Aortic smooth muscle cell (primary cell): ENCODE measurements around a stretch of chr5.

GRCh38 chr5:14204473-14205404 lies 61.6 kb downstream of the TRIO start:
- RRBS = no CpG with 5 or more reads among the region's 11 CpGs

GRCh38 chr5:14206463-14206992 lies 63.4 kb downstream of the TRIO start:
- RRBS = no CpG with 5 or more reads among the region's 8 CpGs

DNA sequence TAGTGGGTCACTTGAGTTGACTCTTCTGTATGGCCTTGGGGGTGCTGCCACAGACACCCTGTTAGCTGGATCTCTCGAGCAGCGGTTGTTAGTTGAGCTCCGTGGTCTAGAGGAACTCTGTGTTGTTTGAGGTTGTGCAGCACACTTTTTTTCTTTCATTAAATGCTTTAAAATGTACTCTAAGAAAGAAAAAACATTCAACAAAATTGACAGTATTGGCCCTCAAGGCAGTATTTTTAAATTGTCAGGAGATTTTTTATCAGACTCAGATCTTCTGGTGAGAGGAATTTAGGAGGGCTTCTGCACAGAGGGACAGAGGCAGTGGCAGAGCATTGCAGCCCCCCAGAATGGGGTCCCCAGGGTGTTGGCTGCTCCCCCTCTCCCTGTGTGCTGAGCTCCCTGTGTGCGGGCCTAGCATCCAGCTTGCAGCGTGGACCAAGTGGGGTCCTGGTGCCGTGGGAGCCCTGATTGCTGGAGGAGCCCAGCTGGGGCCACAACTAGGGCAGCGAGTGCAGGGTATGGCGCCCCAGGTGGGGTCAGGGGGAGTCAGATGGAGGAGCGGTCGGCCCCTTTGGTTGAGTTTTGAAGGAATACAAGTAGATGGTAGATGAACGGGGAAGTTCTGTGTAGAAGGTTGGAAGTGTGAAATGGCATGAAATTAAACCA lies 66.6 kb downstream of the TRIO start:
- RRBS = no CpG with 5 or more reads among the region's 11 CpGs

GRCh38 chr5:14246315-14246954 lies 103.3 kb downstream of the TRIO start:
- RRBS = no CpG with 5 or more reads among the region's 7 CpGs

GRCh38 chr5:14268052-14268670 lies 125.0 kb downstream of the TRIO start:
- RRBS = no CpG with 5 or more reads among the region's 5 CpGs

GRCh38 chr5:14336255-14337040 lies 193.3 kb downstream of the TRIO start:
- RRBS = no CpG with 5 or more reads among the region's 15 CpGs

GRCh38 chr5:14357817-14358390 lies 214.8 kb downstream of the TRIO start:
- RRBS = 52% methylated on average over 3 of the region's 24 CpGs

DNA sequence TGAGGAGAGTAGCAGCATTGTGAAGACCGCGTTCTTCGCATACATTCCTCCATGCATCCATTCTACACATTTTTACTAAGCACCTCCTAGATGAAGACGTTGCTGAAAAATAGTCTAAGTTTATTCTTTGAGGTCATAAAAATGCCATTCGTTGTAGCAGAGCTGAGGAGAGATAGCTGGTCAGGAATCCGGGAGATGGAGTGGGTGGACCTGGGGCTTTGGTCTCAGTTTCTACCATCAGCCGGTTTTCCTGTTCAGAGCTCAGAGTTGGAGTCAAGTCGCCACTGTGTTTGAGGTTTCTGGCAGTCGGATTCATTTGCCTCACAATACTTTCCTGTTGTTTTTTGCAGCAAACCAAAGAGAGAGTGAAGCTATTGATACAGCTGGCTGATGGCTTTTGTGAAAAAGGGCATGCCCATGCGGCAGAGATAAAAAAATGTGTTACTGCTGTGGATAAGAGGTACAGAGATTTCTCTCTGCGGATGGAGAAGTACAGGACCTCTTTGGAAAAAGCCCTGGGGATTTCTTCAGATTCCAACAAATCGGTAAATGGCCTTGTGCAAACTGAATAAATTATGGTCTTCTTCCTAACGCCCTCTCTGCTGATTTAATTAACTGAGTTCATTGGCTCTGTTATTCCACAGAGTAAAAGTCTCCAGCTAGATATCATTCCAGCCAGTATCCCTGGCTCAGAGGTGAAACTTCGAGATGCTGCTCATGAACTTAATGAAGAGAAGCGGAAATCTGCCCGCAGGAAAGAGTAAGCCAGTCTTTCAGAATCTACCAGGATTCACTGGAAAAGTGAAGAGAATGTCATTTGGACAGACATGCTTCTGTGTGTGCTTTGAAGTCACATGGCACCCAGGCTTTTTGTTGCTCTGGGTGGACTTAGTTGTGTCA lies 194.3 kb upstream of the OTULINL start:
- RRBS = no CpG with 5 or more reads among the region's 16 CpGs

GRCh38 chr5:14407852-14408309 lies 173.7 kb upstream of the OTULINL start:
- RRBS = no CpG with 5 or more reads among the region's 5 CpGs

DNA sequence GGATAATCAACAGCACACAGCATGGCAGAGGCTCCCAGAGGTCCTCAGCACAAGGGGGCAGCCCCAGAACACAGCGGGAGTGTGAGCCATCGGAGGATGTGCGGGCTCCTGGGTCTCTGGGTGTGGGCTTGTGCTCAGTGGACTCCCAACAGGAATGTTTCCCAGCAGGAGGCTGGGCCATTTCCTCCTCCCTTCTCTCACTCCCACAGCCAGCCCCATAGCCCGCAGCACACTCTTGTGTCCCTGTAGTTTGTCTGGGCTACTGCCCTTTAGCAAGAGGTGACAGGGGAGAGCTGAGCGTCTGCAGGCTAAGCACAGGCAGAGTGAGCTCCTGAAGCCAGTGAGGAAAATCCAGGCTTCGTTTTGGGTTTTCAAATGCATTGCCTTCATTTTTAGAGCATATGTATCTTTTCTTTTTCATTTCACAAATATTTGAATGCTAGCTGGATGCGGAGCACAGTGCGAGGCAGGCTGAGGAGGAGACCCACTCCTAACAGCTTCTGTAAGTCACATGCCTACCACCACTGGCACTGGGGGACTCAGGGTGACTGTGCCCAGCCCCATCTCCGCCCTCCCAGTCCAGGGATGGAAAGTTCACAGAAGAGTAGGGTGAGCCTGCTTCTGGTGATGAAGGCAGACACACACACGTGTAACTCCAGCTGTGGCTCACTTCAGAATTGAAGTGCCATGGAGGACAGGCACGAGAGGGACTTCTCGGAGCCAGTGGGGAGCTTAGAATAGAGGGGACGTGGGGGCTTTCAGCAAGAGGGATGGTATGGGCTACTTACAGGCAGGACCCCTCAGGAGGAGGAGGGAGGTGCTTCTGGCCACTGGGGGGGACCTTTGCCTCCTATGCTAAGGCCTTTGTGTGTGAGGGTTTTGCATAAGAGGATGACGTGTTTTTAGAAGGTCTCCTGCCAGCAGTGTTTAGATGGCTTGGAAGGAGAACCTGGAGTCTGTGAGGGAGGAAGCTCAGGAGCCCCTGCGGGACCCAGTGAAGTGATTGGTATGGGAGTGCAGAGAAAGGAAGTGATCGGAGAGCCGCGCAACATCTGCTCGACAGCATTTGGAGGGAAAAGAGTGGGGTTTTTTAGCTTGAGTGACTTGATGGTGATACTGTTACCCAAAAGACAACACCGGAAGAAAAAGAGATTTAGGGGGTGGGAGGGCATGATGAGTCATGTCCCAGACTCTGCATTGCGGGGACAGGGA lies 163.8 kb upstream of the OTULINL start:
- RRBS = no CpG with 5 or more reads among the region's 21 CpGs

- RRBS = 86% methylated on average over 2 of the region's 23 CpGs
Observed at GRCh38 chr5:14426854-14428237, 154.2 kb upstream of the OTULINL start.

- RRBS = no CpG with 5 or more reads among the region's 28 CpGs
Observed at GRCh38 chr5:14503876-14504699, 77.5 kb upstream of the OTULINL start.

- RRBS = no CpG with 5 or more reads among the region's 8 CpGs
Observed at GRCh38 chr5:14580739-14581349, 748 bp upstream of the OTULINL start.

DNA sequence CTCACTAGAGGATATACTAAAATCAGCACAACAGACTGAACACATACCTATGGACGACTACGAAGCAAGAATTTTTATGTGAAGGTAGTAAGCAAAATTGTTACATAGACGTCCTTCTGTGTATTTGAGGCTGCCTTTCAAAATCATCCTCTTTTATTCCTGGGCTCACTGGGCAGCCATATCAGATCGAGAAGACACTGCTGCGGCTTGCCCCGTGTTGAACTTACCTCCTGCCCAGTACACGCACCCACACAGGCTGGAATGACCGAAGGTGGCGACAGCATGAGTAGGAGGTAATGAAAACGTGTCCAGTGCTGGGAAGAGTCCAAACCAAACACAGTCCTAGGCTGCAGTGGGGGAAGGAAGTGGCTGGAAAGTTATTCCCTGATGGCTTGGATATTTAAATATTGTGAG lies 41.5 kb downstream of the ANKH start:
- RRBS = no CpG with 5 or more reads among the region's 10 CpGs

DNA sequence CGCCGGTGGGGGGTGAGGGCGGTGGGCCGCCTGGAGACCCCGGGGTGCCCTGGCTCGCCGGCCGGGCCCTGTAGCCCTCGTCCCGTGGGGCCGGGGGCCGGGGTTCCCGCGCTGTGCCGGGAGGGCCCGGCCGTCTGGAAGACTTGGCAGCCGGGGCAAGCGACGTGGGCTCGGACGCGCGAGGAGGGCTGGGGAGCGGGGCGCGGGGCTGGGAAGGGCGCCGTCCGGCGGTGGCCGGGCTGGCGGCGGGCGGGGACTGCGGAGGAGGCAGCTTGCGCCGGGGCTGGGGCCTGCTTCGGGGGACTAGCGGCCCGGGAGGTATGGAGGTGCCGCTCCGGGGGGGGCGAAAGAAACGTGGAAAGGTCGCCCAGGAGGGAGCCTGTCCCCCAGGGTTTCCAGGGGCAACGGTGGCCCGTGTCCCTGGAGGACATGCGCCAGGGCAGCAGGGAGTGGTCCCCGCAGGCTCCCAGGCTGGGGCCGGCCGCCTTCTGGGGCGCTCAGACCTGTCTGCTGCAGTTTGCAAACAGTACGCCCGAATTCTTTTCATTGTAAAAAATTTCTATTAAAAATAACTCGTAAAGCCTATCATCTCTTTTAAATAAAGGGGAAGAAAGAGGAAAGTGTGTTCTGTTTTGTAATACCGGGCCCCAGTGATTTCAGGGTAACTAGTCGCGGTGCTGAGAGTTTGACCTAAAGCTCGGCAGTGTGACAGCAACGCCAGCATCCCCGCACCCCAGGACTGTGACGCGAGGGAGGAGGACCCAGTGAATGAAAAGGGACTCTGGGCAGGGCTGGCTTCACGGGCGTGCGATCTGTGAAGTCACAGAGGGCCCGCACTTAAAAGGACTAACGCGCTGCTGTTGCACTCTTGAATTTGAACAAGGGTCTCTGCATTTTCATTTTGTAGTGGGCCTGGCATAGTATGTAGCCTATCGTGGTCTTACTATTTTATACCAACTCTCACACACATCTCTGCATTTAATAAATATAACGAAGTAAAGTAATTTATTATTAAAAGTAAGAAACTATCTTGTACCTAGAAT lies 841 bp upstream of the ANKH start:
- RRBS = 2% methylated on average over 25 of the region's 72 CpGs

GRCh38 chr5:15634997-15635744 lies 135.2 kb downstream of the FBXL7 start:
- RRBS = no CpG with 5 or more reads among the region's 1 CpG

- RRBS = no CpG with 5 or more reads among the region's 5 CpGs
Observed at GRCh38 chr5:15807878-15808343, 307.9 kb downstream of the FBXL7 start.

- RRBS = 91% methylated on average over 4 of the region's 64 CpGs
Observed at GRCh38 chr5:15936477-15937362, 242.9 kb downstream of the MARCHF11 start.

GRCh38 chr5:16522144-16522535 lies 56.5 kb upstream of the ZNF622 start:
- RRBS = no CpG with 5 or more reads among the region's 3 CpGs